GM23248 (cell line): Measurements from ENCODE around the gene C8B.

- RAMPAGE, long total RNA: no peak
Measured at GRCh38 chr1:55120467-55121126, 81.2 kb downstream of the PCSK9 start.

- RAMPAGE, long total RNA: no peak
Measured at GRCh38 chr1:55134102-55134860, 80.9 kb downstream of the USP24 start.

DNA sequence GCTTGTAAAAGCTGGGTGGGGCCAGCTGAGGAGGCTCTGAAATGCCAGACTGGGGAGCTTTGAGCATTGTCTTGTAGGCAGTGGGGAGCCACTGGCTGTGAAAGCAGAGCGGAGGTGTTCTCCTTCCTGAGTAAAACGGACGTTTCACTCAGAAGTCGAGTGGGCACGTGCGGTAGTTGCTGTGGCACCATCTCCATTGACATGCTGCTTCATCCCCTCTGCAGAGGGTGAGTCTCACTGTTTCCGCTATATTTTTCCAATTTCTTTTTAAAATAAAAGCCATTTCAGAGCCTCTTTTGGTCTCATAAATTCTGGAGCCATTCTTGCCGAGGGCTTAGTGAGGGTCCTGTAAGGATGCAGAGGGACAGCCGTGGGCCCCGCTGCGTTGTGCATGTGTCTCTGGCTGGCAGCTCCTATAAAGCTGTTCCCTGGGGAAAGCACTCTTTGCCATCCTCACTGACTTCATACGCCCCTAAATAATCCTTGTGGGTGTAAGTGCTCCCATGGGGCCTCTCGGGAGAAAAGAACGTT, 72.8 kb upstream of the USP24 start:
- RAMPAGE, long total RNA: no peak

- RAMPAGE, long total RNA: no peak
Measured at GRCh38 chr1:55328979-55329599, 113.9 kb upstream of the USP24 start.

DNA sequence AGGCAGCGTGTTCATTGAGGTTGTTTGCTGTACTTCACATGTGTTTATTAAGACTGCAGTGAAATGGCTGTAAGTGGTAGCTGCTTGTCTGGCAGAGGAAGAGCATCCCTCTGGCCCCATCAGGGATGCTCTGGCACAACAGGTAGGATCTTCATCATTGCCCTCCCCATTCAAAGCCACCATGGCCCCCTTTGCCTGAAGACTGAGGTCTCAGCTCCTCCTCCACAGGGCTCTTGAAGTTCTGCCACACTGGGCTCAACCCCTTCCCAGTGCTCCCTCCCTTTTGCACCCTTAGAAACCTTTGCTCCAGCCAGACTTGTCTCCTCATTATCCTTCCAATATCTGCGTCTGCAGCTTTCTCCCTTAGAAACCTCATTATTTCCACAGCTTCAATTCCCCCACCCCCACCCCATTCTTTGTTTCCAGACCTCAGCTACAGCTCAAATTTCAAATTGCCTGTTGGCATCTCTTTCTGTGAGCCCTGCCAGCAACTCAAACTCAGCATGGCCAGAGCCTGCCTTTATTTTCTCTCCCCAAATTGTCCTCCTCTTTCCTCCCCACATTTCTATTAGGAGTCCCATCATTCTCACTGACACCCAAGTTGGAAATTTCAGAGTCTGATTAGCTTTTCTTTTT, 369.6 kb upstream of the USP24 start:
- RAMPAGE, long total RNA: no peak

GRCh38 chr1:55814899-55815358, 599.8 kb upstream of the USP24 start:
- RAMPAGE, long total RNA: no peak

DNA sequence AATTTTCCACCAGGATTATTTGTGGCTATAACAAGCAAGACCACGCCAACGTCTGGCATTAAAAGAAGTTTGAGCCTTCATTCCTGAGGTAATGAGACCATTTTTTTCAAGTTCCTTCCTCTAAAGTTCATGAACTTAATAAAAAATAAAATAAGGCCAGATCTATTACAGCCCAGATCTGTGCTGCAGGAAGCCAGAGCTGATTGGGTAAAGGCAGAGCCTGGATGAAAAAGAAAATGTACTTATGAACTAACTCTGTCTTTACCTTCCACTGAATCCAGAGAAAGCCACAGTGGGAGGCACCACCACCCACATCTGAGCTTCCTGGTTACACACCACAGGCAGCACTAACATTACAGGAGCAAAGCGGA, 293.7 kb downstream of the PLPP3 start:
- RAMPAGE, long total RNA: no peak

GRCh38 chr1:56413286-56414129, 165.9 kb downstream of the PLPP3 start:
- RAMPAGE, long total RNA: no peak

DNA sequence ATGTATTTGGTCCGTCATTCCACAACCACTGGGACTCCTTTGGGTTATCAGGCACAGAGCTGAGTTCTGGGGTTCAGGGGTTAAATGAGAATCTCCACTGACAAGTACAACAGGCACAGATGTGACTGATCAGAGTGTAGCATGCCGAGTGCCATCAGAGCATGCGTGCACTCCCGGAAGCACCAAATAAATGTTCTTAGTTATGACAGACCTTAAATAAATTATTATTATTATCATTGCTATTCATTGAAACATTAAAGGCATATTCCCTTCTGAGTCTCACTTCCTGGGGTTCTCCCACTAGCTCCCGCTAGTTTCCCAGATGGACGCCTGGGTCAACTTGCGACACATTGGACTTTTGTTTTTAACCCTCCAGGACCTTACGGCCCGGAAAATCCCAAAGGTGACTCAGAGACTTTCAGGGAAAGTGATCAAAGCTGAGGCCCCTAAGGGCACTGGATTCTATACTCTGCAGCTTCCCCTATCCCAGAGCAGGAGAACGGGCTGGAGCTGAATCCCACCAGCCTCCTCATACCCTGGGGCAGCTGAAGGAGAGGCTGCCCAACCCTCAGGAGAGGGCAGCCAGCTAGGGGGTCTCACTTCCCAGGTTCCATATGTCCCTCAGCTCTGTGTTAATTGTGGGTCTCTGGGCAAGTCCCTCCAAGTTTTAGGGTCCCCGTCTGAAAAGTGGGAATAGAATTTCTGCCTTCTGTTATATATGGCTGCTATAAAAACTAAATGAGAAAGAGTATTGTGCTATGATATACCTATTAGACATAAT, 130.4 kb downstream of the PLPP3 start:
- RAMPAGE, long total RNA: no peak

DNA sequence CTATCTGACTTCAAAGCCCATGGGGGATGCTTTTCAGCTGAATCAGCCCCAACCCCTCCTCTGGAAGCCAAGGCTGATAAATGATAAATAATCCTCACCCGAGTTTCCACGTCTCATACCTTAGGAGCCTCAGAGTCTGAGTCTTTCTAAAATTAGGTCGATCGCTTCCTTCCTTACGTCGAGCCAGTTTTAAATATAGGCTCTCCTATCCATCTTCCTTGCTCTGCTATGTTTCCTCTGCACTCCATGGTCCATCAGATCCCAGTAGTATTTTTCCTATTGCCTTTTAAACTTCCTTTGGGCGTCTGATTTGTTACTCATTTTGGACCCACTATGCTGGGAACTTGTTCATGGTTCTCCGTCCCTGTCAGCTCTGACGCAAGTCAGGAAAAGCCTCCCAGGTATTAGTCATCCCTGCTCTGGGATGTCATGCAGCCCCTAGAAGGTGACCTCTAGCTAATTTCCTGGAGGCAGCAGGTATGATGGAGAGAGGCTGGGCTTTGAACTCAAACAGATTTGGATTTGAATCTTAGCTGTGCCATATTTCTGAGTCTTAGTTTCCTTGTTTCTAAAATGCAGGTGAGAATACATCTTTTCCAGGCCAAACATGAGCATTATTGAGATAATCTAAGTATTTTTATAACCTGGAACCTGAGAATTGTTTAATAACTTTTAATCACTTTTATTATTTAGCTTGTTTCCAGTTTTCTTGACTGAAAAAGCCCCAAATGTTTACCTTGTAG, 122.6 kb downstream of the PLPP3 start:
- RAMPAGE, long total RNA: no peak

GRCh38 chr1:56519057-56519553, 60.3 kb downstream of the PLPP3 start:
- RAMPAGE, long total RNA: no peak

DNA sequence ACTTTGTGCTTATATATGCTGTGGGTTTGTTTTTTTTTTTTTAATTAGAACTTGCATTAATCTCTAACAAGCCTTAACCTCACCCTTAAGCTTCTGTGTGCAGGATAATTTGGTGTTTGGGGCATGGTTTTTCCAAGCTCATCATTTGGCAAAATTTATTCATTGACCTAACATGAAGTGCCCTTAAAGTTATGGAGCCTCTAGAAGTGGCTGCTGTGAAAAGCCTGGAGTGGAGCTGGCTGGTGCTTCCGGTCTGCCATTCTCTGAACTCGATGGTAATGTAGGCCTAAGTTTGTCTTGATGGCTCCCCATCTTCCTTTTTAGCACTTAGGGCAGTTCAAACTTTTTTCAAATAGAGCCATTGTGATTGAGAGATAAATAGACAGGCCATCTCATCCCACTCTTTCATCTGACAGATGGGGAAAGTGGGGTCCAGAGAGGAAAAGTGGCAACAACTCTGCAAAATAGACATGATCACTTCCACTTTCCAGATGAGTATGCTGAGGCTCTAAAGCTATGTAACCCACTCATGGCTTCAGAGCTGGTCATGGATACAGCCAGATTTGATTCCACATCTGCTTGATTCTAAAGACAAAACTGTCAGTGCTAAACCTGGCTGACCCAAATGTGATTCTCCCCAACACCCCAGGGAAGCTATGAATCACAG, 59.5 kb downstream of the PLPP3 start:
- RAMPAGE, long total RNA: no peak

DNA sequence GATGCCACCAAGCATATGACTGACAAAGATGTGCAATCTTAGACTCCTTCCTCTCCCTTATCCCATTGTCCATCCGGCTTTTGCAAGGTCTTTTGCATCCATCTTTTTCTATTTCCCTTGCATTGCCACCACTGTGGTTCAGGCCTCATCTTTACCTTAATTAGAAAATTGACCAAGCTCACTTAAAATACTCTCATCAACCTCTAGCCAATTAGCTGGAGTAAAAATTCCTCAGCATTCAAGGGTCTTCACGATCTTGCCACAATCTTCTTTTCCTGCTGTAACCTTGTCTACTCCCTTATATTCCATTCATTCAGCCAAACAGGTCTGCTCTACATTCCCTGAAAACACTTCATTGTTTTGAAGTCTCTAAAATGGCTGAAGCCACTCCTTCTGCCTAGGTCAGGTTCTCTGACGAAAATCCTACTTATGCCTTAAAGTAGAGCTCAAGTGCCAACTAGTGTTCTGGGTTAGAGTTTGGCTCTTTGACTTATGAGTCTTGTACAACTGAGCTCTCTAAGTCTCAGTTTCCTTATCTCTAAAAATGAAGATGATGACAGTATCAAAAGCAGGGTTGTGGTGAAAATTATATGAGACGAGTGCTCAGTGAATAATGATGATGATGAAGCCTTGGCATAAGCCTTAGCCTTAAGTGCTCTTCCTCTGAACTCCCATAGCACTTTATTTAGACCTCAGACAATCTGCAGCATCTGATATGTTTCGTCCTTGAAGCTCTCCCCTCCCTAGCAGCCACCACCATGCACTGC, 48.7 kb downstream of the PLPP3 start:
- RAMPAGE, long total RNA: no peak

DNA sequence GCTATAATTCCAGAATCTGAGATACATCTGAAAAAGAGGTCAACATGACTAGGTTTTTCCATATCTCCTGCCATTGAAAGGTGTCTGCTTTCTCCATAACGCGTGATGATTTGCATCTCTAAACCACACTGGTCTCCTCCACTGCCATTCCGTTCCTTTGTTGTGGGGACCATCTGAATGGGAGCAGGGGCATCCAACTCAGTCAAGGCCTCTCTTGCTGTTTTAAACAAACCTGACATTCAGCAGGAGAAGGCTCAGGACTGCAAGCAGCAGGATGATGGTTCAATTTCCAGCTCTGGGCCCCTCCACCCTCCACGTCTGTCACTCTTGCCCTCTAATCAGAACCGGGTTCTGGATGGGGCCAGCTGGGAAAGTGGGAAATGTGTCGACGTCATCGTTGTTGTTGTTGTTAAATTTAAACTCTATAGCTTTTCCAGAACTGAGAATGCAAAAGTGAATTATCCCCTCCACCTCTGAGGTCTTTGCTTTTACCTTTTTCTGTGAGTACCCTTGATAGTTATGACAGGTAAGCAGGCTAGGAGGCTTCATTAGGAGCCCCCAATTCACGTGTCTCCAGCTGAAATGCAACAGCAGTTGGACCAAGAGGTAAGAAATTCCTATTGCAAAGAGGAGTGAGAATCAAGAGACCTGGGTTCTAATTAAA, 45.0 kb downstream of the PLPP3 start:
- RAMPAGE, long total RNA: no peak

DNA sequence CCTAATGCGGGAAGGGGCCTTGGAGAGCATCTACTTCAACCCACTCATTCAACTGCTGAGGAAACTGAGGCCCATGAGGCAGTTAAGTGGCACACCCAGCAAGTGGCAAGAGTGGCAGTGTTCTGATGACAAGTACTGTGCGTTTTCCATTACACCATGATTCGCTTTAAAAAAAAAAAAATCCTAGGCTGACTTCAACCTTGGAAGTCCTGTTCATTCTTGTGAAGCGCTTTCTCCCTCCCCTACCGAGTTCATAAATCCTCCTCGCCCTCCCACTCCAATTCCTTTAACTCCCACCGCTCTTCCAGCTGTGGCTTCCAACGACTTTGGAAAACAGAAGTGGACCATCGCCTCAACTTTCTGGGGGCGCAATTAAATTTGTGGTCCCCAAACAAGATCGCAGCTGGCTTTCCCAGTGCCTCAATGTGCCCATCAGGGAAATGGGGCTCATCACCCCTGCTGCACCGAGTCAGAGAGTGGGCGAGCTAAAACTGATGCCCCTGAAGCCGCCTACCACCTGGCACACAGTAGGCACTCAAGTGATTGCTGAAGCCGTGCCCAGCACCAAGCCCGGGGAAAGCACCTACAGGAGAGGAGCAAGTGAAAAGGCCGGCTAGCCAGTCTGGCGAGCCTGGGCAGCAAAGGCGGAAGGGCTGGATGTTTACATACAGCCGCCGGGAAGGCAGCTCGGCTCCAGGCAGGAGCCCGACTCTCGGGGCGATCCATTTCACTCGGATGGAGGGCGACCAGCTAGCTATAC, 1.4 kb downstream of the PLPP3 start:
- RAMPAGE, long total RNA: no peak

- RAMPAGE, long total RNA: no peak
Measured at GRCh38 chr1:56579729-56579930, 267 bp upstream of the PLPP3 start.

- RAMPAGE, long total RNA: no peak
Measured at GRCh38 chr1:56897178-56897578, 42.6 kb downstream of the C8A start.

GRCh38 chr1:56911301-56912218, 54.3 kb downstream of the C8B start:
- RAMPAGE, long total RNA: no peak

- RAMPAGE, long total RNA: no peak
Measured at GRCh38 chr1:56963298-56964290, 2.2 kb downstream of the C8B start.

GRCh38 chr1:56965510-56966542, at the start of gene C8B:
Gene C8B (minus strand): TSS chr1:56966015.
- RAMPAGE, long total RNA: no peak